AG09309 (cell line): Measurements from ENCODE around the gene RND3.

DNA sequence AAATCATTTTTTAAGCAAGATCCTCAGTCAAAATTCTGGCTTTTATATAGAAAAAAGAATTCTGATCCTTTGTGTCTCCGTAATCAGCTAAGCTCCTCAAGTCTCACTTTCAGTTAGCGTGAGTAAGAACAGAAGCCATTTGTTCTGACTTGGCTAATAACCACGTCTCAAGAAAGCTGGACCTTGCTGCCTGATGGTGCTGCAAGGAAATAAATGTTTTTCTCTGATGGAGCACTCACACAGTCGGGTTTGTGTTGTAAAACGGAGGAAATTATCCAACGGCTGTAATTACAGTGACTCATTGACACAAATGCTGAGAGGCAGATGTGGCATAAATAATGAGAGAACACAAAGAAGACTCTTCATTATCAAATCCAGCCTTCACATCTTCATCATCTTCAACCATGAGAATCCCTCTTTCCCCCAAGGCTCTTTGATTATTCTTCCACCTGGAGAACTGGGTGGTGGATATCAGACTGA lies 252.7 kb downstream of the RND3 start:
- RRBS: no CpG with 5 or more reads among the region's 6 CpGs

DNA sequence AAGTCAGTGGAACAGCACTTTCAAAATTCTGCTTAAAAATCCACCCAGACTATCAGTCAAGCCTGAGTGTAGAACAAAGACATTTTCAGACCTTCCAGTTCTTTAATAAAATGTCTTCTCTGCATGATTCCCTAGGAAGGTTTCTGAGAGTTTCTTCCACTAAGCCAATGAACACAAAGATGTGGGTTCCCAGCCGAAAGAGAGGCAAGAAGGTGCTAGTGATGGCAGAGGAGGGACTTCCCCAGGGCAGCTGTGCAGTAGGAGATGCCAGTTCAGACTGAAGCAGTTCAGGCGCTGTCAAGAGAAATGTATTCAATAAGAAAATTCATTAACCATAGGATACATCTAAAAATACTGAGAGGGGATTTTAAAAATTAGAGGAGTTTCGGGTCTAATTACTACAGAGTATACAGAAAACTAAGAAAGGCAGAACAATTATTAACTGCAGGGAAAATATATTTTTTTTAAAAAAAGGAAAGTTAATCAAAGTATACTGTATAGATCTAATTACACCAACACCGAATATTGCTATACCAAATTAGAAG lies 83.3 kb downstream of the RND3 start:
- RRBS: no CpG with 5 or more reads among the region's 4 CpGs

- RRBS: no CpG with 5 or more reads among the region's 5 CpGs
These were observed 76.6 kb downstream of the RND3 start for GRCh38 chr2:150410722-150411419.

DNA sequence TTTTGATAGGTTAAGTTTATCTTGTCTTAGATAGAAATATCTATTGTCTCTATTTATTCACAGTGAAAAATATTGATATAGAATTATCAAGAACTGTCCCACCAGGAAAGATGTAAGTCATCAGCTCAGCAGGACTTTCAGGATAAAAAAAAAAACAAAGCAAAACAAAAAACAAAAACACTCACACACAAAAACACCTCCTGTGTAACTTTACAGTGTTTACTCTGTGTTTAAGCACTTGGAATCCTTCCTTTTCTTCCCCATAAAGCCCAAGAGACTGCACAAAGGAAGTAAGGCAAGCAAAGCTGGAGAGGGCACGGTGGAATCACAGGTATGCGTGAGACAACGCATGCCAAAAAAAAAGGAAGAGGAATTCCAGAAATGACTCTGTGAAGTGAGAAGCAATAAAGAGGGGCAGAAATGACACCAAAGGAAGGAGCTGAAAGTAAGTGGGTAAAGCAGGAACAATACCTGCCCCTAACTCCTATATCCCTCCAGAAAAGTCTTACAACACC lies 9.4 kb downstream of the RND3 start:
- RRBS: no CpG with 5 or more reads among the region's 3 CpGs

DNA sequence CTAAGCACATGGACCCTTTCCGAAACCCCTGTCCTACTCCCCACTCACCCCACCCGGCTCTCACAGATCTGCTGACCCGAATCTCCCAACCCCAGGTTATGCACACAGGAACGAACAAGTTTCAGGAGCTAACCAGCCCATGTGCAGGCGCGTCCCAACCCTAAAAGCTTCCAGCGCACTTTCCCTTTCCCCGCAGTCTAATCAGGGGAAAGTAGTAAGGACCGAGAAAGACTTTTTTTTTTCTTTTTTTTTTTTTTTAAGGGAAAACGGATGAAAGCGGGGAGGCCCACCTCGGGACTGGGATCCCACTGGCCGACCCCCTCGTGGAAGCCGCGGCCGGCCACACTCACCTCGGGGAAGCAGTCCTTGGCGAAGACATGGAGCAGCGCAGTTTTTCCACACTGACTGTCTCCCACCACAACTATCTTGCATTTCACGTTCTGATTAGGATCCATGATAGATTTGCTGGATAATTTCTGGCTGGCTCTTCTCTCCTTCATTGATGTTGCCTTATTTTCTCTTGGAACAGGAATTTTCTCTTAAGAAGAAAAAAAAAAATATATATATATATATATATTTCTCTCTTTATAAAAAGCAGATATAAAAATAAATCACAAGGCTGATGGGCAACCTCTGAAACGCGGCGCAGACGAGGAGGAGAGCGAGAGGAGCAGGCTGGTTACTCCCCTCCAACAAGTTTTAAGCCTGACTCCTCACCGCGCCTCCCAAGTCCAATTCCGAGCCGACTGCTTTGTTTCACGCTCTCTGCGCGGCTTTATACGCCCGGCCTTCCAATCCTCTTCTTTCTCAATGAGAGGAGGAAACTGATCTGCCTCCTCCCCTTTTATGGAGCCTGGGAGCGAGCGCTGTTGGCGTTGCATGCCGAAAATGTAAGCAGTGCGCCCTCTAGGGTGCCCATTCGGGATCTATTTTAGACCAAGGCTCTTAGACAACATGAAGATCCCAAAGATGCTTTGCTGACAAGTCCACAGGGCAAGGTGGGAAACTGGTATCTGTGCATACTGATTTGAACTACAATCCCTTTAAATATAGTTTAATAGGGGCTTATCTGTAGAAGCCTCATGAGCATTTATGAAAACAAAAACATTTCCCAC lies at the start of gene RND3:
Gene RND3, minus strand, starts transcription at position 750 of the 1,115 bp plus-strand sequence.
- RRBS: no CpG with 5 or more reads among the region's 41 CpGs

DNA sequence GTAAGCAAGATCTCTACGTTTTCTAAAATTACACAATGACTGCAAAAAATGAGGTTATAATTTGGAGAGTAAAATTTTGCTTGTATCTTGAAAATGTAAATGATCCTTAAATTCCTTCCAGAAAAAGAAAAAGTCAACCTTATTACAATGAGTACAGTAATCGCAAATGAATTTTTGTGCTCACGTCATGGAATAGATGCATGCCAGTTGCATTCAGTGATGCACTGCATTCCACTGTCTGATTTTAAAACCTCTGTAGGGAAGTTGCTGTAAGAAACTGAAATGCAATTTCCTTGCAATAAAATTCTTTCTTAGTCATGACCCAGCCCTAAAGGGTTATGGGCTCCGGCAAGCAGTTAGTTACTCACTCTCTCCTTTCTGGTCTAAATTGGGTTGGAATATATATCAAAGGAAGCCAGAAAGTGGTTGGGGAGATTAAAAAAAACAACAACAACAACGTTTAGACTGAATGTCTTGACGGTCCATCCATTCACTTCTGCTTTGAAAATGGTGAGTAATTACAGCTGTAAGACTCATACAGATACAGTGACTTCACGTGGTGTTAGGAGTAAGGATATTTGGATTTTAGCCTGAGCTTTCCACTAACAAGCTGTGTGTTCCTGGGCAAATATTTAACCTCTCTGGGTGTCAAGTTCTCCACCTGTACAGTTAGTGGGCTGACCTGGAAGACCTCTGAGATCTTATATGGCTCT lies 8.6 kb upstream of the RND3 start:
- RRBS: no CpG with 5 or more reads among the region's 7 CpGs

- RRBS: no CpG with 5 or more reads among the region's 10 CpGs
These were observed 800 bp downstream of the NMI start for GRCh38 chr2:151288756-151288980.

DNA sequence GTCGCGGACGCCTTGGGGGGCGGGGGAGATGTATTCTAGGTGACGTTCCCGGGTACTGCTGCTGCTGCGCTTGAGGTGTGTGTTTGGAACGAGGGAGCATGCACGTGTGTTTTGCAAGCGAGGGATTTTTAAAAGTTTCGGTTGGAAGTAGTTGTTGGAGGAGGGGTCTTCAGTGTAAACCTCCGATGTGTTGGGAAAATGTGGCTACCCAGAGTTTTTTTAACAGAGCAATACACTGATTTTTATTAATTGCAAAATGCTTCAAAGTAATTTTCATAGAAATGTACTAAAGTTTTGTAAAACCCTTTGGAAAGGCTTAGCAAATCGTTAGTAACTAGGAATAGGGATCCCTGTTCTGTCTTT lies 932 bp downstream of the RIF1 start:
- RRBS: no CpG with 5 or more reads among the region's 13 CpGs

GRCh38 chr2:151420955-151421350 lies 11.3 kb downstream of the RIF1 start:
- RRBS: no CpG with 5 or more reads among the region's 2 CpGs

GRCh38 chr2:151704291-151705103 lies 29.8 kb downstream of the NEB start:
- RRBS: 78% methylated on average over 5 of the region's 35 CpGs

GRCh38 chr2:152335880-152336454 lies 993 bp downstream of the FMNL2 start:
- RRBS: 2% methylated on average over 17 of the region's 49 CpGs

DNA sequence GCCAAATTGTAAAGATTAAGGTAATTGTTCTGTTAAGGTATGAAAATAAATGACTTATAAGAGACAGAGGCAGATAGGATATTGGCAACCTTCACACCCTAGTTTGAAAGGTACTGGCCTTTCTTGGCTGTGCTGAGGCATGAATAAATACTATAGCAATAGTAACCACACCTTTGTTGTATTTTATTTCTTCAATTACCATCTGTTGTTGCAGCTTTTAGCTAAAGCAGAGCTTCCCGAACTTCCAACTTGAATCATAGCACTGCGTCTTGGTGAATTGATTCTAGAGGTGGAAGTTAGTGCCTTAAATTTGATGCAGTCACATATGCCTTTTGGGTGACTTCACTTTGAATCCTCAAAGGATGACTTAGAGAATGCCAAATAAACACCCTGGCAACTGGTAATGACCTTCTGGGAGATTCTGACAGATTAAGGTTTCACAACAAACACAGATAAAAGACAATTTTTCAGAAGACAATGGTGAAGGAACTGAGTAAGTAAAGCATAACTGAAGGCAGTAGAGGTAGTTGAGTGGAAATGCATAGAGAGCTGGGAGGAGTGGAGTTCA lies 56.0 kb downstream of the FMNL2 start:
- RRBS: no CpG with 5 or more reads among the region's 2 CpGs

- RRBS: no CpG with 5 or more reads among the region's 6 CpGs
These were observed 144.0 kb downstream of the PRPF40A start for GRCh38 chr2:152573129-152573878.

DNA sequence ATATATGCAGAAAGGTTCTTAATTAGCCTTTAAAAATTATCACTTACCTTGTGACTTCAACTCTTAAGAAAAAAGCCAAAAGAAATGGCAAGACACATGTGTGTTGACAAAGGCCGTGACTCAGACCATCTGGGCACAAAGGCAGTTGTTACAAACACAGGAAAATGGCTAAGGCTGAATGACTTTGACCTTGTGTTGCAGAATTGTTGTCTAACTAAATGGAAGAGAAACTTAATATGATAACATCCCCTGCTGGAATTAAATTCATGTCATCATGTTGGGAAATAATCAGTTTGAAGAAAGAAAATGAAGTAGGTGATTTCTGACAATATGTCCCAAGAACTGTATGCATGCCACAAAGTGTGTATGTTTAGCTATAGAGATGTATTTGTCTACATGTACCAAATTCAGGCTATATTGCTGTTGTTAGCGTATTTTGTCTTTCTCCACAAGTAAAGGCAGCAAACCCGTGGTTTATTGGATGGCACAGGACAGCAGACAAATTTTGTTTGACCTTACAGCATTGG lies 108.6 kb downstream of the ARL6IP6 start:
- RRBS: no CpG with 5 or more reads among the region's 3 CpGs

- RRBS: no CpG with 5 or more reads among the region's 13 CpGs
These were observed 6.9 kb downstream of the NR4A2 start for GRCh38 chr2:156325329-156326411.

GRCh38 chr2:156534921-156535601 lies 98.9 kb downstream of the GPD2 start:
- RRBS: no CpG with 5 or more reads among the region's 2 CpGs

GRCh38 chr2:157170374-157170677 lies 87.2 kb upstream of the GALNT5 start:
- RRBS: no CpG with 5 or more reads among the region's 1 CpG

DNA sequence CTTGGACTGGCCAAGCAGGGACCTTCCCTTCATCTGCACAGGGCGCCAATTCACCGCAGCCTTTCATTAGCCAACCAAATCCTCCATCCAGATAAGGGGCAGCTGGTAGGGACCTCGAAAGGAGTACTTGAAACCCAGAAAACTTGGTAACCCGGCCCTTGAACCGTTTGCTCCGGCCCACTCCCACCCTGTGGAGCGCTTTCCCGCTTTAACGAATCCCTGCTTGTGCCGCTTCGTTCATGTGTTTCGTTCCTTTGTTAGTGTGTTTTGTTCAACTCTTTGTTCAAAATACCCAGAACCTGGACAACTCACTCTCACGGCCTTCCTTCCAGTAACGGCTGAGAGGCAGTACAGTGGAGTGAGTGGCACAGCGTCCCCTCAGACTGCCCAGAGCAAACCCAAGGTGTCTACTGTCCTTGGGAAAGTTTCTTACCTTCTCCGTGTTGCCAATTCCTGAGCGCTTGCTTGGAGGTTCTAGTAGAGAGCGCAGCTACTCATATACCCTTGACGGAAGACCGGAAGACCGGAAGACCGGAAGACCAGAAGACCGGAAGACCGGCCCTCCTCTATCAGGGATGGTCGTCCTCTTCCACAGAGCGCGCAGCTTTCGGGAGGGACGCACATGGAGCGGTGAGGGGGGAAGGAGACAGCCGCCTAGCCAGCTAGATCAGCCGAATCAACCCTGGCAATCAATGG lies 27.0 kb downstream of the ERMN start:
- RRBS: no CpG with 5 or more reads among the region's 32 CpGs

GRCh38 chr2:157402872-157403653 lies 40.8 kb downstream of the CYTIP start:
- RRBS: no CpG with 5 or more reads among the region's 19 CpGs